Heart left ventricle (tissue), 7 donors: ENCODE results near the genes CEP85L and ASF1A.

- PRO-cap, 6 experiments, result no peak in any of the 6 experiments
- RAMPAGE, long total RNA, 2 experiments, result no peak in any of the 2 experiments
- RRBS, result no CpG with 5 or more reads among the region's 1 CpG
Measured at GRCh38 chr6:112223511-112223800, 30.9 kb downstream of the LAMA4 start.

DNA sequence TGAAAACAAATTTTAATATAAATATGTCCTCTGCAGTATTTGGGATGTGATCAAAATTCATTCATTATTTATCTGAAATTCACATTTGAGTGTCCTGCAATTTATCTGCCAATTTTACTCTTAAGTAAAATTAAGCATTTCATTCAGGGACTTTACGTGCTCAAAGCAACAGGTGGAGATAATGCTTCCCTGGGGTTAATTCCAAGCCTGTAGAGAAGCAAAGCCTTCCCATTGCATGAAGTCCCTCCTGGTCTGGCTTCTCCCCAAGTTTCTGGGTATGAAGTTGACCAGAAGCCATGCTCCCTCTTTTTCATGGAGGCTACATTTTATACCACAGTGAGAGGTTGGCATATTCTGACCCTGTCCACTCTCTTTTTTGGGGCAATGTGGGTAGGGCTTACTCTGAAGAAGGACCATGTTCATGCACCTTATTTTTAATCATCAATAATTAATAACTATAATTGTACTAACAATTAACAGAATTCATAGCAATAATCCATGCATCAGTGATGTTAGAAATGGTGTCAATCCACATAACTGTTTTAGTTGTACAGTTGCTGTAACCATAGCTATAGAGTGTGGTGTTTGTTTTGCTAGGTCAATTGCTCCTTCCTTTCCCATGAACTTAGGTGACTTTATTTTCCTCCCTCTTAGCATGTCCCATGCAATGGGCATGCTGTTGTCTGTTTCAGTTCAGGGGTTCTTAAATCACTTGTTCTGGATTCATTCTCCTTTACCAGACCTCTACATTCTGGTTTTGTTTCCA, 1.7 kb downstream of the LAMA4 start:
- PRO-cap, 6 experiments, result no peak in any of the 6 experiments
- RAMPAGE, long total RNA, 2 experiments, result no peak in any of the 2 experiments
- RRBS, result no CpG with 5 or more reads among the region's 1 CpG

GRCh38 chr6:112689419-112689970, 342.4 kb downstream of the RFPL4B start:
- PRO-cap, 6 experiments, result no peak in any of the 6 experiments
- RAMPAGE, long total RNA, 2 experiments, result no peak in any of the 2 experiments
- RRBS, result no CpG with 5 or more reads among the region's 54 CpGs

- PRO-cap, 6 experiments, result no peak in any of the 6 experiments
- RAMPAGE, long total RNA, 2 experiments, result no peak in any of the 2 experiments
- RRBS, result no CpG with 5 or more reads among the region's 15 CpGs
Measured at GRCh38 chr6:112919581-112920127, 572.5 kb downstream of the RFPL4B start.

DNA sequence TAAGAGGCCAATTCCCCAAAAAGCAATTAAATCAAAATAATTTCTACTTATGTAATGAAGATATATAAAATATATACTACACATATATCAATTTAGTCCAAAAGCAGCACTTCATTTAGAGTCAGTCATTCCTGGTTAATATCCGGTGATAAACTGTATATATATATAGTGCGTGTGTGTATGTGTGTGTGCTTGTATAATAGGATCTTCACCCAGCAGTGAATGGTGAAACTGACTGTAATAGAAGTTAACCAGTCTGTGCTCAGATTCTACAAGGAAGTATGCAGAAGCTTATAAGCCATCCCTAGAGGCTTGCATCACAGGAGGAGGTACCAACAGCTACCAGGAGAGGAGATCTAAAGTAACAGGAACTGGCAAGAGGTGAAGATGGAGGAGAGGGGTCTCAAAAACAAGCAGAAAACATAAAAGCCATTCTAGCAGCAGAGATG, 82.8 kb upstream of the MARCKS start:
- PRO-cap, 6 experiments, result no peak in any of the 6 experiments
- RAMPAGE, long total RNA, 2 experiments, result no peak in any of the 2 experiments
- RRBS, result no CpG with 5 or more reads among the region's 2 CpGs

DNA sequence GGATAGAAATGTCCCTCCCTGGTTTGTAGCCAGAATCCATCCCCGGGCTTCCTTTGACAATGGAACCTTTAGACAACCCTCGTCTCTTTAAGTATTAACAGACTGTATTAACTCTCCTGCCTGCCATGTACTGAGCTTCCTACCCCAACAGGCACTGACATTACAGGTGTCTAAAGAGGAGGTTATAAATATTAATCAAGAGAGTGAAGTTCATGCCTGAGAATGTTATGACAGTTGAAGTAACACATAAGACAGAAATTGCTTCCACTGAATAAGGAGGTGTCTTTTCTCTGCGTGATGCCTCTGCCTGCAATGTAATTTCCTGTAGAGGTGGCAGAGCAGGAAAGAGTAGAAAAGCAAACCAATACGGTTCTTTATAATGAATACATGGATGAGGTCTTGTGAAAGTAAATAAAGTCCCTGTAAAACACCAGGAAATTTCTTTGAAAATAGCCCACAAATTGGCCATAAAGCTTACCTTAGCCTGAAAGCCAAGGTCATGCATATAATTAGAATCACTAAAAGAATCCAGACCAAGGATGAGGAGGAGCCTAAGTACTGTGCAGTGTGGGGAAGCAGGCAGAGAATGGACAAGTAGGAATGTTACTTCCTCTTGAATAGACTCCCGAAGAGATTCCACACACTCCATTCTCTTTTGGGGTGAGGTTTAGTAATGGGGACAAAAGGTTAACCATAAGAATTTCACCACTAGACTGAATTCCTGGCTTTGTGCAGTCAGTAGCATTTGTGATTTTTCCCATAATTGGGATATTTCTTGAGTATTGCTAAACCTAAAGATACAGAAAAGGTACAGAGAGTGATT, 27.7 kb upstream of the MARCKS start:
- PRO-cap, 6 experiments, result no peak in any of the 6 experiments
- RAMPAGE, long total RNA, 2 experiments, result no peak in any of the 2 experiments
- RRBS, result no CpG with 5 or more reads among the region's 5 CpGs

GRCh38 chr6:113859307-113859450, 2.0 kb downstream of the MARCKS start:
- PRO-cap, 6 experiments, result no peak in any of the 6 experiments
- RAMPAGE, long total RNA, 2 experiments, result no peak in any of the 2 experiments
- RRBS, result no CpG with 5 or more reads among the region's 6 CpGs

DNA sequence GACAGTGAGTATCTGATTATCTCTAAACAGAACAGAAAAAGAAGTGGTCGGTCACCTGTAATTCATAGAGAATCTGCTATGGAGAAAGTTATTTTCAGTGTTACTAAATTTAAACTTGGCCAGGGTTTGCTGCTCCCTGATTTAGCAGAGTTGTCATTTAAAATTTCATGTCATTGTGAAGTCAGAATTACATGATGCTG, 114.2 kb downstream of the HS3ST5 start:
- PRO-cap, 6 experiments, result no peak in any of the 6 experiments
- RAMPAGE, long total RNA, 2 experiments, result no peak in any of the 2 experiments
- RRBS, result no CpG with 5 or more reads among the region's 1 CpG

DNA sequence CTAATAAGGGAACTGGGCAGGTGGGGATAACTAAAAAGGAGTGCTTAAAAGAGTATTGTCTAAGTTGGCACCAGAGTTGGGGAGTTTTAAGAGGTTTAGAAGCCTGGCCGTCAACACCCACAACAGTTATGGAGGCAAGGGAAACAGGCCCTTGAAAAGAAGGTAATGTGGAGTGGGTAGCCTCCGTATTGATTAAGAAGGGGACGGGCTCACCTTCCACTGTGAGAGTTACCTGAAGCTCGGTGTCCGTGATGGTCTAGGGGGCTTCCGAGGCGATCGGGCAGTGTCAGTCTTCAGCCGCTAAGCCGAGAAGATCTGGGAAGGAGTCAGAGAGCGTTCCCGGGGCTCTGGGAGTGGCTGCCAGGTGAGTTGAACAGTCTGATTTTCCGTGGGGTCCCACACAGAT, 82.5 kb upstream of the HS3ST5 start:
- PRO-cap, 6 experiments, result no peak in any of the 6 experiments
- RAMPAGE, long total RNA, 2 experiments, result no peak in any of the 2 experiments
- RRBS, result no CpG with 5 or more reads among the region's 13 CpGs

DNA sequence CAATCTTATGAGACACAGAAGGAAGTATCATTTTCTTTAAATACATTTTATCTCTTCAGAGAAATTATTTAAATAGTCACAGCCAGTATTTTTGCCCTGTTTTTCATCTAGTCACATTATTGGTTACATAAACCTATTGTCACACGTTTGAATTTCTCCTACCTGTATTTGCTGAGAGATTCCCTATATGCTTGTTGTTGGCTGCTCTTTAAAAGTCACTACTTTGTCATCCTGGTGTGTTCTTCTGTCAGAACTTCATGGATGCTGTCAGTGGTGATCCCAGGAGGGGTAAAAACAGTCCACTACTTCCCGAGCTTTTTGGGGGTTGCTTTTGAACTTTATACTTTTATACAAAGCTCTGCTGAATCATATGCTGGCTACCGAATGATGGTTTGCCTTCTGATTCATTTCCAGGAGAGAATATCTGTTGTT, 32.5 kb upstream of the COL10A1 start:
- PRO-cap, 6 experiments, result no peak in any of the 6 experiments
- RAMPAGE, long total RNA, 2 experiments, result no peak in any of the 2 experiments
- RRBS, result no CpG with 5 or more reads among the region's 3 CpGs

- PRO-cap, 6 experiments, result no peak in any of the 6 experiments
- RAMPAGE, long total RNA, 2 experiments, result no peak in any of the 2 experiments
- RRBS, result no CpG with 5 or more reads among the region's 3 CpGs
Measured at GRCh38 chr6:116222868-116223340, 31.0 kb downstream of the TSPYL4 start.

- PRO-cap, 6 experiments, result no peak in any of the 6 experiments
- RAMPAGE, long total RNA, 2 experiments, result no peak in any of the 2 experiments
- RRBS, result no CpG with 5 or more reads among the region's 6 CpGs
Measured at GRCh38 chr6:116255068-116255916, 1.4 kb upstream of the TSPYL4 start.

DNA sequence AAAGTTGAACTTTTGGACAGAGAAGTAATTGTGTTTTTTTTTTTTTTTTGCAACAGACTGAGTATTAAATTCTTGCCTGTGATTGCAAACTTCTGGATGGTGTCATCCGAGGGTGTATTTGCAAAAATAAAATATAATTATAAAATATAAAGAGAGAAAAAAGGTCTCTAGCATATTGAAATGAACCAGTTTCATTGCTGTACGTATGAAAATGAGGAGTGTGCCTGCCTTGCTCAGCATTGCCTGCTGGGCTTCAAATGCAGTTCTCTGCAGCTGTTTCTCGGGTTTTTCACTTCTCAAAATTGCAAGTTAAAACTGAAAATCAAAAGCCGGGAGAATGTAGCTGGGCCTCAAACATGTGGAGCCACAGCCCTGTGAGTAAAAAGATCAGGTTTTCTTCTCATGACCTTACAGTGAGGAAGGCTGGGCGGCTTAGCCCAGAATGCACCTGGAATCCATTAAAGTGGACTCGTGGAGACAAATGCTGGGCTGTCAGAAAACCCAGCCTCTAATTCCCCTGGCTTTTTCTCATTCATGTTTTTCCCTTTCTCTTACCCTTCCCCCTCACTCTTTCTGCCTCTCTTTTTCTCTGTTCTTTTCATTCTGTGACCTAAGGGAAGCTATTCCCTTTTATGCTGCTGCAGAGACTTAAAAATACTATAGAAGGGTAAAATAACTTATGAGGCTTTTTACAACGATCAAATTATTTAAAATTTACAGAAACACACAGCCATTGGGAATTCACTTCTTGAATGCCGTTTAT, 34.4 kb downstream of the DSE start:
- PRO-cap, 6 experiments, result no peak in any of the 6 experiments
- RAMPAGE, long total RNA, 2 experiments, result no peak in any of the 2 experiments
- RRBS, result no CpG with 5 or more reads among the region's 8 CpGs

GRCh38 chr6:116564891-116565283, 6.4 kb upstream of the RWDD1 start:
- PRO-cap, 6 experiments, result peak in 2 of 6 experiments; most common plus-strand start chr6:116565023 (in 1); most common minus-strand start chr6:116565037 (in 2)
- RAMPAGE, long total RNA, 2 experiments, result no peak in any of the 2 experiments
- RRBS, result 16% methylated on average over 2 of the region's 27 CpGs

DNA sequence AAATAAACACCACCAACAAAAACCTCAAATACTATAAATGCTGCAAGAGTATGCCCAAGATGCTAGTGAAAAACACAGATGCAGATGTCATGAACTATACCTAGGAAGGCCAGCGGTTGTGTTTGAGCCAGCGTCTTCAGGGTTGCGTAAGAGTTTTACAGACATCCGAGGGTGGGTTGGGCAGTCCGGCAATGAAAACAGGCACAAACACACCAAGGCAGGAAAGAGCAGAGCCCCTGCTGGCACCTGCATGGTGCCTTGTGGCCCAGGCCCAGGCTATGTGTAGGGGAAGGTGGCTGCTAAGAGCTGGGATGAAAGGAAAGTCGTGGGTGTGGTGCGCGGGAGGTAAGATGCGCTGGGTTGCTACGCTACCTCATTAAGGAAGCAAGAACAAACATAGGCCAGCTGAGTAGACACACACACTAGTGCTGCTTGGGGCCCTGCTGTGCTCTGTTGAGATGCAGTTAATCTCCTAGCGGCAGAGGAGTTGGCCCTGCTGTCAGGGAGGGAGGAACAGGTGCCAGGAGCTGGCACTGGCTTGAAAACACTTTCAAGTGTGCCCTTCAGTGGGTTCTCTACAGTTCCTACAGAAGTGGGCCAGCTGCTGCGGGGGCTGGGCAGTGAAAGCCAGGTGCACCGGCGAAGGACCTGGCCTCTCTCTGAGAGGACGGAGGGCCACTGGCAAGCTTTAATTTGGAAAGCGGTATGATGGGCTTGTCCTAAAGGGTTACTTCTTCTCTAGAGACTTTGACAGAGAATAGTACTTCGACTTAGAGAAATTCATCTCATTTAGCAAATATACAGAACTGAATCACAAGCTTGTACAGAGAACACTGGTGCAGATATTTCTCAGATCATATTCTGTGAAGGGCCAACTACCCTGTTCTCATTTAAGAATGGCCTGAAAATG, 170.1 kb upstream of the PLN start:
- PRO-cap, 6 experiments, result peak in 3 of 6 experiments; most common plus-strand start position 425 of the sequence (in 1); most common minus-strand start position 452 of the sequence (in 3)
- RAMPAGE, long total RNA, 2 experiments, result start-site peak on the minus strand in 1 of 2 experiments, centred at position 276 of the sequence, 7 reads per replicate
- RRBS, result no CpG with 5 or more reads among the region's 17 CpGs

GRCh38 chr6:118651405-118651880, at the start of gene CEP85L:
TSS of gene CEP85L (minus strand) at chr6:118651591.
- PRO-cap, 6 experiments, result peak in 6 of 6 experiments; most common plus-strand start chr6:118651689 (in 2); most common minus-strand start chr6:118651561 (in 4)
- RAMPAGE, long total RNA, 2 experiments, result start-site peak on the minus strand in 2 of 2 experiments, at chr6:118651539-118651637 at its widest, 21 to 24 reads per replicate
- RRBS, result 1% methylated on average over 12 of the region's 53 CpGs

- PRO-cap, 6 experiments, result no peak in any of the 6 experiments
- RAMPAGE, long total RNA, 2 experiments, result no peak in any of the 2 experiments
- RRBS, result no CpG with 5 or more reads among the region's 4 CpGs
Measured at GRCh38 chr6:118664902-118665505, 13.6 kb upstream of the CEP85L start.

DNA sequence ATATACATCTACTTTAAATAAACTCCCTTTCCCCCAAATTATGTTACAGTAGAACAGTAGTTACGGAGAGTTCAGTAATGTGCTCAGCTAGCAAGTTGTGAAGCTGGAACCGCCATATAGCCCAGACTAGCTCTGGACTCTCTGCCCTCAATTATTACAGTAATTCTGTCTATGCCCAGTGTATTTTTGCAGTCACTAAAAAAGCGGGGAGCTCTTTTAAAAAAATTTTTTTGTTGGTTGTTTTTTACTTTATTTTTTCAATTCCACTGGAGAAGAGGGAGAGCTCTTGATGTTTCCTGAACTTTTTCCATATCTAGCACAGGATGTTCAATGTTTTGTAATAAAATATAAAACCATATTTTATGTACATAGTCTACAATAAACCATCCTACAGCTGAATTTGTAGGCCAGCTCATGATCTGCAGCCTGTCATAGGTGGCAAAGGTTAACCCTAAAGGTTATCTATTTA, 48.6 kb upstream of the ASF1A start:
- PRO-cap, 6 experiments, result no peak in any of the 6 experiments
- RAMPAGE, long total RNA, 2 experiments, result no peak in any of the 2 experiments
- RRBS, result no CpG with 5 or more reads among the region's 3 CpGs

GRCh38 chr6:118893504-118894450, at the start of gene ASF1A:
TSS of gene ASF1A (plus strand) at chr6:118894152.
- PRO-cap, 6 experiments, result peak in 6 of 6 experiments; most common plus-strand start chr6:118894152 (in 3); most common minus-strand start chr6:118893936 (in 3)
- RAMPAGE, long total RNA, 2 experiments, result start-site peak on the plus strand in 2 of 2 experiments, at chr6:118894147-118894302 at its widest, 26 to 198 reads per replicate
- RRBS, result 1% methylated on average over 23 of the region's 62 CpGs

GRCh38 chr6:119077696-119078372, 630 bp downstream of the FAM184A start:
- PRO-cap, 6 experiments, result no peak in any of the 6 experiments
- RAMPAGE, long total RNA, 2 experiments, result no peak in any of the 2 experiments
- RRBS, result 2% methylated on average over 24 of the region's 43 CpGs